Sciatic nerve (tissue), 1 donor: ENCODE results near the genes RGPD5 and RGPD6.

DNA sequence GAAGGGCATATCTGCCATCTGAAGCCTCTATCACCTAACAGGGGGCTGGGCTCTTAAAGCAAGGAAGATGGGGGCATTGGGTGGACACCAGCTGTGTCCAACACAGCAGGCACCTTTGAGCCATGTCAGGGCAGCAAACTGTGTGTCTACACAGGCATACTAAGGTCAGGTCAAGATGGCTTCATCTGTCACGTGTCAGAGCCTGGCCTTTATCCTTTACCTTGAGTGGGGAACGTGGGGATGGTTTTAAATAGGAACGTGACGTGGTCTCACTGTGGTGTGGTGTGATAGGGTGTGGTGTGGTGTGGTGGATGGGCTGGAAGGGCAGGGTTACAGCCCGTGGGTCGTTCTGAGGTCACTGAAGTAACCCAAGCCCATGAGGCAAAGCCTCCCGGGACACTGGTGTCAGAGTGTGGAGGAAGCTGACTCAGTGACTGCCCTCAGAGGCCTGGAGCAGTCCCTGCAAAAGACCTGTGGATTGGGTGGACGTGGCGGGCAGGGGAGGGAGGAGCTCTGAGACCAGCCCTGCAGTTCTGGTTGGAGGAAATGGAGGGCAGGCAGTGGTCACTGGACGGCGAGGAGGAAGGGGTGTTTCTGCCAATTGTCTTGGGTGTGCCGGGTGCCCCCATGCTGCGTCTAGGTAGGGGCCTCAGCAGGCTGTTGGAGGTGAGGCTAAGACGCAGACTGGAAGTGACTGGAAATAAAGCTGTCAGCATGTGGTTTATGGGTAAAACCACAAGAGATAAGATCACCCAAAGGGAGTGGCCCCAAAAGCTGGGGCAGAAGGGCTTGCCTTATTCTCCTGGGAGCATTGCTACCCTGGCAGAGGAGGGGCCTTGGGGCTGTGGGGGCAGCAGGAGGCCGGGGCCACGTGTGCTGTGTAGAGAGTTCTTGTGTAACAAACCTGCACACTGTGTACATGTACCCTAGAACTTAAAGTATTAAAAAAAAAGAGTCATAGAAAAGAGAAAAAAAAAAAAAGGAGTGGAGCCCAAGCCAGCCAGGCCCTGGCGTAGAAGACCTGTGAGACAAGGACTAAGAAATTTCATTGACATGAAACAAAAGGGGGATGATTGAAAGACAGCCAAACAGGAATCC is 84.8 kb downstream of the SH3RF3 start:
- PRO-cap, result unidirectional peak, plus-strand start at position 604 of the sequence

DNA sequence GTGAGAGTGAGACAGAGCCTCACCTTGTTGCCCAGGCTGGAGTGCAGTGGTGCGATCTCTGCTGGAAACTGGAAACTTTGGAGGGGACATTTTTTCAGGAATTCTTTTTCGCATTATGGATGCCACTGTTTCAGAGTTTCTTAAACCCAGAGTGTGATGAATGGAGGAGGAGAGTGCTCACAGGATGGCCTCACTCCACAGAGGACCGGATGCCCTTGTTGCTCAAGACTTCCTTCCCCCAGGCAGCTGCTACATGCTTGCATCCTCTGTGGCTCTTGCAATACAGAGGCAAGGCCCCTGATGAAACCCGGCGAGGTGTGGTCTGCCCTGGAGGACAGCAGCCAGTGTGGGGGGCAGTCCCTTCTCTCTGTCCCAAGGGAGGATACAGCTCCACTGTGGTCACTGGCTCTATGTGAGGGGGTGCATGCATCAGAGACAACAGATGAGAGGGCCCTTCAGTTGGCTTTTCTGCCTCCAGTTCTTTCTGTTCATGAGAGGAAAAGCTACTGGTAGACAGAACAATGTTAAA is 109.6 kb downstream of the SH3RF3 start:
- PRO-cap, result no peak

GRCh38 chr2:109259003-109259202 is 129.9 kb downstream of the SH3RF3 start:
- PRO-cap, result no peak

- PRO-cap, result no peak
Measured at GRCh38 chr2:109264630-109265372, 135.8 kb downstream of the SH3RF3 start.

DNA sequence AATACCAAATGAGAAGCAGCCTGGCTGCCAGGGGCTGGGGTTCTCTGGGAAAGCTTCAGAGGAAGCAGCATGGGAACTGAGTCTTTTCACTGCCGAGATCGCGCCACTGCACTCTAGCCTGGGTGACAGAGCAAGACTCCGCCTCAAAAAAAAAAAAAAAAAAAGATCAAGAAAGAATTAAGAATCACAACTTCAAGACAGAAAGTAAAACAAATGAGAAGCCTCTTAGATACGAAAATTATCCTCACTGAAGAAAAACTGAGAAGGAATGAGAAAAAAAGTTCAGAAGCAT is 4.3 kb downstream of the SEPTIN10 start:
- PRO-cap, result no peak

GRCh38 chr2:109644134-109644504 is 30.0 kb downstream of the SOWAHC start:
- PRO-cap, result no peak

DNA sequence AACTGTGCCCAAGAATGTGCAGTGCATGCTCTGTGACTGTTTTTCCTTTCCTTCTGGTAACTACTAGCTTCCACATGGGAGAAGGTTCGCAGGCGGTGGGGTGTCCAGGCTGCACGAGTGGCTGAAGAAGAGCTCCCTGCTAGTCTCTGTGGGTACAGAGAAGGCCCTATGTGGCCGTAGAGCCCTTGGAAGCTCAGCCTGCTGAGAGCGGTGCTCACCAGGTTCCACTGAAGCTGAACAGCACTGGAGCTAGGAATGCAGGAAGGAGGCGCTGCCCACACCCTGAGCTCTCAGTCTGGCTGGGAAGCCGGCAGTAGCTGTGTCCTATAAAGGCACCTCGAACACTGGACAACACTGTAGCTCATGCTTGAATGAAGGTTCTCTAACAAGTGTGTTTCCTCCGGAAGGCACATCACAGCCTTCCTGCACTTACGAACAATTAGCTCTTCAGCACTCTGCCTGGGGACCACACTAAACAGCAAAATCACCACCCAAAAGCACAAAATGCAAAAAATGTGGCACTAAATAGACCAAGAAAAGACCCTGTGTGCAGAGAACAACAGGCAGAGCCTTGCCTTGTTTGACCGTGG is 64.6 kb downstream of the SOWAHC start:
- PRO-cap, result no peak

DNA sequence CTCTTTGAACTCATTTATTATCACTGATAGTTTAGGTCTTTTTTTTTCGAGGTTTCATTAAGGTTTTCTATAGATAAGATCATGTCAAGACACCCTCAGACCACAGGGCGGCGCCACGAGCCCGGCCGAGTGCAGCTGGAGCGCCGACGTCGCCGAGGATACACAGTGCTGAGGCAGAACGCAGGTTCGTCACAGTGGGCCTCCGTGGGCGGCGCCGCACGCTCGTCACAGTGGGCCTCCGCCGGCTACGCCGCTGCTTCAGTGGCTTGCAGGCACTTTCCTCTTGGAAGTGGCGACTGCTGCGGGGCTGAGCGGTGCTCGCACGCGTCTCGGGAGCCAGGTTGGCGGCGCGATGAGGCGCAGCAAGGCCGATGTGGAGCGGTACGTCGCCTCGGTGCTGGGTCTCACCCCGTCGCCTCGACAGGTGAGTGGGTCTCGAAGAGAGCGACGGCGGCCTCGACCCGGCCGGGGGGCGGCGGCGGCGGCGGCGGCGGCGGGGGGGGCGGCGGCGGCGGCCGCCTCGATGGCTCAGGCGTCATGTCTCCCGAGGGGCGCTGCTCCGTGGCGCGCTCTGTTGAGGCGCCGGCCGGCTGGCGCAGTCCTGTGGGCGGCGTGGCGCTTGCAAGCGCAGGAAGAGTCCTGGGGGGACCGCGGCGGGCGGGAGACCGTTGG is at the start of gene RGPD5:
TSS of gene RGPD5 (plus strand) at position 192 of the 672 bp plus-strand sequence.
- PRO-cap, result bidirectional peak, plus-strand start at position 461 of the sequence, minus-strand start at position 486 of the sequence

DNA sequence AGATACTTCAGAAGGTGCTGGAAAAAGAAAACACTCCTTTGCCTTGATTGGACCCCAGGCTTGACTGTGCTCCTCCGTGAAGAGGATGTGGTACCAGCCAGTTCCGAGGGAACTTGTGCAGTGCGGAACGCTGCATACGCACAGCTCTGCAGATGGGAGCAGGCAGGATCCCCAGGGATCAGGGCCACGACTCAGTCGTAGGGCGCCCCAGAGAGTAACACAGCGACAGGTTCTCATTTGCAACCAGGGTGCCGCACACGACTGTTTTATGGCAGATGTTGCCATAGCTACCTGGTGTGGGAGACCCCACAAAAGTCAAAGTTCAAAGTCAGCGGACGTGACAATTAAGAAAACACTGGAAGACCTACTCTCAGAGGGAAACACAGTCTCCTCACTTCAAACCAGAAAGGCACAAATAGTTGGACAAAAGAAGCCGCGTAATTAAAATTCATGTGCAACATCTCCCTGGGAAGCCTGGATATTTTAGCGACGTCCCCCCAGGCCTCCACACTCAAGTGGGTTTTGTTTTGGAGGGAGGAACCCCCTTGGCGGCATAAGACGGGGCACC is 718 bp downstream of the MALL start:
- PRO-cap, result unidirectional peak, plus-strand start at position 100 of the sequence

DNA sequence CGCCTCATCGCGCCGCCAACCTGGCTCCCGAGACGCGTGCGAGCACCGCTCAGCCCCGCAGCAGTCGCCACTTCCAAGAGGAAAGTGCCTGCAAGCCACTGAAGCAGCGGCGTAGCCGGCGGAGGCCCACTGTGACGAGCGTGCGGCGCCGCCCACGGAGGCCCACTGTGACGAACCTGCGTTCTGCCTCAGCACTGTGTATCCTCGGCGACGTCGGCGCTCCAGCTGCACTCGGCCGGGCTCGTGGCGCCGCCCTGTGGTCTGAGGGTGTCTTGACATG is at the start of gene RGPD6:
TSS of gene RGPD6 (minus strand) at position 206 of the 280 bp plus-strand sequence.
- PRO-cap, result no peak

DNA sequence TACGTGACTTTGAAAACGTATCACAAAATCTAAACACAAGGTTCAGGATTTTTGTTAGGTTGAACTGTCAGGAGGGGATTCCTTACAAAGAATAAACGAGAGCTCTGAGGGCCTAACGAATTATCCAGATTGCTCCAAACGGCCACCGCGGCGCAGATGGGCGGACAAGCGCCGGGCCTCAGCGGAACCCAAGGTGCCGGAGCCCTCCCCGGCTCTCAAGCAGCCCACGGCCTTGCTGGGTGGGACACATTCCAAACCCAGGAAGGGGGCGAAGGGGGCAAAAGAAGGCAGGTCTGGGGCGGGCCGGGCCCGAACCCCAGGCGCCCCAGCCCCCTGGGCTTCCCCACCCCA is 285 bp downstream of the BUB1 start:
- PRO-cap, result no peak

GRCh38 chr2:111121836-111122076 is 1.0 kb downstream of the BCL2L11 start:
- PRO-cap, result no peak

DNA sequence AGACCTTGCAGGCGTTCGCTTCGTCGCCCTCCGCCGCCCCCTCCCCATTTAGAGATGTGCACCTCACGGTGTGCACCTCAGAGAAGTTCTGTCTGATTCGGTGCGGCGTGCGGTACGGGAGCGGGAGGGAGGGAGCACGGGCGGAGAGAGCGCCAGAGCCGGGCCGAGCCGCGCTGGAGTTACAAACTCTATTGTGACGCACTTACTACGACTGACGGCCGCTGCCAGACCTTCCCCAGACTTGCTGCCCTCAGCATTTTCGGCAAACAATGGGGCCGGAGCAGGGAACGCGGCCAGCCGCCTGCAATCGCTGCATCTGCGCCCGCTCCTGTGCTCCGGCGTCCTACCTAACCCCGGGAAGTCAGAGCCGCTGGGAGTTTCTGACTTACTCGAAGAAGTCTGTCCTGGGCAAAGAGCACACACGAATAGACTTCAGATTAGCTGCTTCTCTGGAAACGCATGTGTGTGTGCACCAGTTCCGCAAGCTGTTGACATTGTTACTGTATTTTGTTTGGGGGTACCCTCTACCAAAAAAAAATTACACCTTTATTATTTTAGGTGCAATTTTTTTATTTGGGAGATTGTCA is 2.4 kb downstream of the BCL2L11 start:
- PRO-cap, result bidirectional peak, plus-strand start at position 269 of the sequence, minus-strand start at position 151 of the sequence

GRCh38 chr2:111165031-111166032 is 44.6 kb downstream of the BCL2L11 start:
- PRO-cap, result no peak

GRCh38 chr2:111176413-111177127 is 55.9 kb downstream of the BCL2L11 start:
- PRO-cap, result no peak

DNA sequence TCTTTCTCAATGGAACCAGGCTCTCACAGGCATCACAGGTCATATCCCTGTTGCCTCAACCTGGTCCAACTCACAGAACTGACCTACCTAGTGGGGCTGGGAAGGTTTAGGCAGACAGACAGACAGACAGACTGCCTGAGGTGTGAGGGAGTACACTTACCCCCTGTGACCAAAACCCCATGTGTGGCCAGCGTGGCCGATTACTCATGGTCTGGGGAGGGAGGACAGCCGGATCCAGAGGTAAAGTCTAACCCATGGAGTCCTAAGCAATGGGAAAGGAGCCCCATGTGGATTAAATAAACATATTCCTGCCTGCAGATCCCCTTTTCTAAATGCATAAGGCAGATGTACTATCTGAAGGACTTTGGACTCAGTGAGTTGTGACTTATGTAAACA is 58.2 kb downstream of the BCL2L11 start:
- PRO-cap, result no peak

DNA sequence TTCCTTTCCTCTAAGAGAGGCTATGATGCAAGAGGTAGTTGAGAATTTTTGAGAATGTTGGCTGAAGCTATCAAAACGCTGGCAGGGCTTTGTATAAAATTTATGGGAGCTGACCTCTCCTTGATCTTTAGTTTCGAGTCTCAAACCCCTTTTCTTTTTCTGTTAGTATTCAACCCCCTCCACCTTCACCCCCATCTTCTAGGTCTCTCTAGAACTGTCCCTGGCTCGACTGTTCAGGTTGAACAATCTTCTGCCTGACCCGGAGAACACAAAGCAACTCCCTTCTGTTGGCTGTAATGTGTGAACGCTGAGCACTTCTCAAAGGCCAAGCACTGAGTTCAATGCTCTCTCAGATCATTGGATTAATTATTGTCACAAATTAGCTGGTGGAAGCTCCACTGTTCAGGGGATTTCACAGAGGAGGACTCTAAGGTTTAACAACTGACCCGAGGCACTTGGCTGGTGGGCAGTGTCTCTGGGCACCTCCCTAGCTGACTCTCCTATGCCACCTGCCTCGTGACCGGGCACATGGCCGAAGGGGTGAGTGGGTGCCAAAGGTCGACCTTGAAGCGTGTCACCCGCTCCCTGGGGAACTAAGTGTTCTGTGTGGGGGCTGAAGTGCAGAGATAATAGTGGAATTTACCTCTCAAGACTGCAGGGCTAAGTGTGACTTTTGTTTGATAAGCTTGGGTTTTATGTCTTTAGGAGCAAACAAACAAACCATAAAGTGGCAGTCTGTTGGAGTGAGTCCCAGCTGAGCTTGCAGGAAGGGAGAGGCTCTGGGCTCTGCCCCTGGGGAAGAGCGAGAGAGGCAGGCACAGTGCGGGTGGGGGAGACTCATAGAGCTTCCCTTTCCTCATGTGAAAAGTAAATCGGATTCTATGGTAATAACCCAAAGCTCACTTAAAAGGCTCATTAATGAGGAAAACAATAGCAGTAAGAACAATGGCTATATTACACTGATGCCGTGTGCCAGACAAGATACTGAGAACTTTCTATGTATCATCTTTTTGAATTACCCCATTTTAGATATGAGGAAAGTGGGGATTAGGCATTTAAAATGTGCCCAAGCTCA is 64.8 kb downstream of the BCL2L11 start:
- PRO-cap, result no peak

DNA sequence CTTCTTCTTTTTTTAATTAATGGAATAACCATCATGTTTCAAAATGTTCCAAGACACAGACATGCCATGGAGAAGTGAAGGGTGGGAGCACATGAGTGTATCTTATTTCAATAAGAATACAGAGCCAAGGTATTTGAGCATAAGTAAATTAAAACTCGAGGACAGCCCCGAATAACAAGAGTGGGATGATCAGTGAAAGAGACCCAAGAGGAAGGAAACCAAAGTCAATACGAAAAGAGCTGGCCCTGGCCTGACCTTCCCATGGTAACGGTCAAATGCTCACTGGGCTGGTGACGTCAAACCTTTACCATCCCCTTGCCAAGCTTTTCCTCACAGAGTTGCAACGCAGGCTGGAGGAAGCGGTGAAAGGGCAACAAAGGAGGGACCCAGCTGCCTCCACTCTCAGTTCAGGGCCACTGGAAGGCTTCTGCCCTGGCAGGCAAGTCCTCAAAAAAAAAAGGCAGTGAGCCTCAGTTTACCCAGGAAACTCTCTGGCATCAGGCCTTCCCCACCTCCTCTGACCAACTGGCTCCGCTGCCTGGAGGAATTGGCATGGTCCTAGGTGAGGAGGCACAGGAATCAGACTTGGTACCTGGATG is 212.6 kb downstream of the ANAPC1 start:
- PRO-cap, result bidirectional peak, plus-strand start at position 365 of the sequence, minus-strand start at position 182 of the sequence

DNA sequence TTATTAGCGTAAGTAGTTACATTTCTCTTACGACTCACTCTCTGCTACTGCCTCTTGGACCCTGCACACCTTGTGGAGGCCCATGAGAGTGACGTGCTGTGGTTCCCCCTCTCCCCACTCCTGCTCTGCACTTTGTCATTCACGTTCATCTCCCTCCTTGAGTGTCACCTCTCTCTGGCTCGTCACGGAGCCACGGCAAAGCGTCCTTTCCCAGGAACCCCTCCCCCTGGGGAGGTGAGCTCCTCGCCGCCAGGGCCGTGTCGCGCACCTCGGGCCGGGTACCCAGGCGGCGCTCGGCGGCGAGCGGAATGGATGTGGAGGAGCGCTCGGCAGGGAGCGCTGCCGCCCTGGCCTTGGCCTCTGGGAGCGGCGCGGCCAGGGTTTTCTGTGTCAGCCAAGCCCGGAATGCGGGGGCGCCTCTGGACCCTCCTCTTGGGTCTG is 652 bp upstream of the MERTK start:
- PRO-cap, result bidirectional peak, plus-strand start at position 285 of the sequence, minus-strand start at position 310 of the sequence

DNA sequence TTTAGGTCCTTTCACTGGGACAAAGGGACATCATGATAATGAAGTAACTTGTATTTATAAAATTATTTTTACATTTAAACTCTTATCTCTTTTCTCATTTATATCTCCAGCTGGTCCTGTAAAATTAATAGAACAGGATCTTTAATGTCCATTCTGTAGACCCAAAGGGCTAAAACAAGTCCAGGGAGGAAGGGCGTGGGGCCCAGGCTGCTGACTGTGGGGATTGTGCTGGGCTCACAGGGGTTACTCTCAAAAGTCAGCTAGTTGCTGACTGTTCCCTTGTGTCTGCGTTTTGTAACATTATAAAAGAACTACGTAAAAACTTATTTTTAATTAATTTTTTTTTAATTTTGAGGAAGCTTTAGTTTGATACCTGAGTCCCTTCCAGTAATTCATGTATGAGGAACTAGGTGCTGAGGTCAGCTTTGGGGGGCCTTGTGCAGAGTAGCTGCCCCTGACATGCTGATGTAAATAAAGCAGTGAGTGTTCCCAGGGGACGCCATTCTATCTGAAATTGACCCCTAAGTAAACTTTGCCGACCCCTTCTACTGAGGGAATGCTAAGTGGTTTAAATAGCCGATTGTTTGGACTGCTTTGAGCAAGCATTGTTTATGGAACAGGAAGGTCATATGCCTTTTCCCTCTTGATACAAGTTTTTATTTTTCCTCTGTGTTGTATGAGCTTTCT is 56.3 kb downstream of the MERTK start:
- PRO-cap, result no peak